A673 (cell line): ENCODE measurements around a stretch of chr4.

DNA sequence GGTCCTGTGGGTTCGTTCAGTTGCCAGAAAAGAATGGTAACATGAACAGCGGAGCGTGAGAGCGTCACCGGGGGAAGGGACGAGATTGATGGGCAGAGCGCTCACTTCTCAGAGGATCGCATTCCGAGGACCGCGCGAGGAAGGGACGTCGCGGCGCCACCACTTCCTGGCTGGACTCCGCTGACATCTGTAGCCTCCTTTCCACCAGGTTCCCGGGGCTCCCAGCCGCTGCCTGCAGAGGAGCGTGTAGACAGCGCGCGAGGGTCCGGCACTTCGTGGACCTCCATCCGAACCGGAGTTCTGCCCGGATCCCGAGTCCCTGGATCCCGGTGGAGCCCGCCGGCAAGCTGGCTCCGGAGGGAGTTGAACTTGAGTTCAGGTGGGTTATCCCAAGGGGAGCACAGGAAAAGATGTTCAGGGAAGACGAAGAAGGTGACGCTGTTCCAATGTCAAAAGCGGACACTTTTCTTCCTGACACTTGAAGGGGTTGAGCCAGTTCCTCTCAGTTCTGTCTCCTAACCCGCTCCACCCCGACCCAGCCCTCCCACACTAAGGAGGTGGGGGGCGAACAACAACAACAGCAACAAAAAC lies 503 bp downstream of the GALNTL6 start:
- PRO-cap = no peak

- PRO-cap = no peak
These were observed 342.8 kb downstream of the GALNTL6 start for GRCh38 chr4:172155945-172156541.

DNA sequence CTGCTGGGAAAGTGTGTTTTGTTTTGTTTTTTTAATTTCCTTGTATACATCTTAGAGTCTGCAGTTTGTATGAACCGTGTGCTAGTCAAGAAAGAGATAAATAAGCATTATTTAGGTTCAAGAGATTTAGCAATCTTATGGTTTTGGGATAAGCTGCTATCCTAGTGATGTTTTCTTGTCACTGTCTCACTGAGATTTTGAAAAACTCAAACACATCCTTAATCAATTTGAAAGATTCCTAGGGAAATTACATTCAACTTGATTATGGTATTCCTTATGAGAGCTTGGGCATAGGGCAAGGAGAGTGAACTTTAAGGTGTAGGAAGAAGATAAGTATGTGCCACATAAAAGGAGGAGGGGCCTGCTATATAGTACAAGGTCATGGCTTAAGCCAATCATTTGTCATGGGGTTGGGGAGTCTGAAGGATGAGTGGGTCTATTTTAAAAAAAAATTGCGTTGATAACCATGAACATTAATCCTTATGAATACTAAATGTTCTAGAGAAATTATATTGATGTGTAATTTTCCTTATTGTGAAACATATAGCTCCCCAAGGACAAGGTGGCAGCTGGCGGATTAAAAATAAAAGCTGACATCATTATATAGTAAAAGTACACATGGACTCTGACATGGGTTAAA lies 17.2 kb downstream of the GALNT7 start:
- PRO-cap = no peak

- PRO-cap = no peak
These were observed 22.1 kb downstream of the GALNT7 start for GRCh38 chr4:173190577-173191154.

GRCh38 chr4:173334513-173334828 lies 313 bp upstream of the HMGB2 start:
- PRO-cap = bidirectional peak, plus-strand start at chr4:173334772, minus-strand start at chr4:173334353

- PRO-cap = bidirectional peak, plus-strand start at chr4:173335359, minus-strand start at chr4:173335146
These were observed 893 bp upstream of the HMGB2 start for GRCh38 chr4:173334829-173335673.

GRCh38 chr4:173412921-173413349 lies 14.0 kb upstream of the SCRG1 start:
- PRO-cap = bidirectional peak, plus-strand start at chr4:173413280, minus-strand start at chr4:173413072

DNA sequence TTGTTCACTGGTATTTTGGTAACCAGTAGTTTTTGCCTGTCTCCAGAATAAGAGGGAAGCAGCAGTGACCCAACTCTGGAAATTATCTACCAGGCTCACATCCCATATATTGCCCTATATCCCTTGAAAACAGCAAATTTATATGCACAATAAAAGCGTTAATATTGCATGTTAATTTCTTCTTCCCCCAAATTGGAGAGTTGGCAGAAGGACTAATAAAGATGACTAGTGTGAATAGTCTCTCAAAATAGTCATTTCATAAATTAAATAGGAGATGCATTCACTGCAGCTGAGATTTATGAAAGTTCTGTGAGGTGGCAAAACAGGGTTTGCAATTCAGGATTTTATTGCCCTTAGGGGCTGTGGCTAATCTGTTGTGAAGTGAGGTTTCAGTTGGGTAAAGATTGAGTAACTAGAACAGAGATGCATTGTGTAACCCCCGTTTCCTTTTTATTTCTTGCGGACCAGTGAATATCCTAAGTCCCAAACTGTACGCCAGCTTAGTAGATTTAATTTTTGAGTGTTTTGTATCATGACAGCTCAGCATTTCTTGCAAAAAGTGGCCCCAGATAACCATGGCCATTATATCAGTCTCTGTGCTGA lies 16.1 kb upstream of the SCRG1 start:
- PRO-cap = no peak

- PRO-cap = no peak
These were observed 21.9 kb downstream of the HAND2 start for GRCh38 chr4:173507788-173508887.

GRCh38 chr4:173510459-173511189 lies 19.4 kb downstream of the HAND2 start:
- PRO-cap = no peak

DNA sequence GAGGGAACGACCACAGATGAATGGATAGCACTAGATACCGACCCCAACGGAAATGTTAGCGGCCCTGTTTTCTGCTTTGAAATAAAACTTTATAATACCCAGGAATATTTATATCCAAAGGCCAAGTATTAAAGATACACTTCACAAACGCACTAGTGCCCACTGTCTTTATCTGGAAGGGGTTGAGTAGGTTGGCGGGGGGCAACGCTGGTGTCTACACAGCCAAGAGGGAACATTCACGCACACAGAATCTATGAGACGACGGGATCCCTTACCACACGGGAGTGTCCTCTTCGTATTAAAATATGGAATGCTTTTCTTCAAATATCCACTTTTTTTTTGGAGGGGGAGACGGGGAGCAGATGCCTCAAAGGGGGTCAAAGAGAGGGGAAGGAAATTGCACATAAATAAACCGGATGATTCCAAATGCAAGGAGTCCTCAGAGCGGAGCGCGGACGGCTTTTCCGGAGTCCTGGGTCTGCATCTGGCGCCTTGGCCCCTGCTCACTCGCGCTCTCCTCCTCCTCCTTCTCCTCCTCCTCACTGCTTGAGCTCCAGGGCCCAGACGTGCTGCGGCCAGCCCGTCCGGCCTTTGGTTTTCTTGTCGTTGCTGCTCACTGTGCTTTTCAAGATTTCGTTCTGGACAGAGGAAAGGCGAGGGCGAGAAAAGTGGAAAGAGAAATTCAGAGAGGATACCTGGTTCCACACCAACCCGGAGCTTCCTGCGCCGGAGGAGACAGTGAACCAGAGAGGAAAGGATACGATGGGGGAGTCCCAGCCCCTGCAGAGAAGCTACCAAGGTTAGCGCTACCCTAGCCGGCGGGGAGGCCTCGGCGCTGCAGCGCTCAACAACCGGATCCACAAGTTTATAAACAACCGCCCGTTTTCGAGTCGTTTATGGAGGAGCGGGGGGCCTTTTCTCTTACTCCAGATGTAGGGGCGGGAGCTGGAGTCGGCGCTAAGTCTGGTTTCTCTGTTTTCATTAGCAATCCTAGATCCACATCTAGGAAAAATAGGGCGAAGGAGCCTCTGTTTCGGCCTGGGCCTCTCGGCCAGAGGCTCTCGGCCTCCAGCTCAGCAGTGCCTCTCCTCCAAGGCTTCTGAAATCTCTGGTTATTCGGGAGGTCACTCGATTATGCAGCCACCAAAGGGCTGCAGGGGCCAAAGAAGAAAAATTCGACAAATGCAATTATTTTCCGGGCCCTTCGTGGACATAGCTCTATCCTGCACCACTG lies 2.9 kb downstream of the HAND2 start:
- PRO-cap = no peak

DNA sequence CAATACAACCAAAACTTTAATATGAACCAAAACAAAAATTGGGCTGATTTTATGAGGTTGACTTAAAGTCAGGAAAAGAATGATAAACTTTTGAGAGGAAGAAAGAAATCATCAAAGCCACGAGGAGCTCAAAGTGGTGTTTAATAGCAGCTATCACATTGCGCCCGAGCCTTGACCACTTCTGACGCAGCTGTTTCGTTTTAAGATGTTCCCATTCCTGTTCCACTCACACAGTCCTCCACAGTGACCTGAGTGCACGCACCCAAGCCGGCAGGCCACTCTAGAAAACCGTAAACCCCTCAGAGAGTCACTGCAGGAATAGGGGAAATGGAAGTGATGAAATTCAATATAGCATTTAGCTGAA lies 17.8 kb upstream of the HAND2 start:
- PRO-cap = no peak

DNA sequence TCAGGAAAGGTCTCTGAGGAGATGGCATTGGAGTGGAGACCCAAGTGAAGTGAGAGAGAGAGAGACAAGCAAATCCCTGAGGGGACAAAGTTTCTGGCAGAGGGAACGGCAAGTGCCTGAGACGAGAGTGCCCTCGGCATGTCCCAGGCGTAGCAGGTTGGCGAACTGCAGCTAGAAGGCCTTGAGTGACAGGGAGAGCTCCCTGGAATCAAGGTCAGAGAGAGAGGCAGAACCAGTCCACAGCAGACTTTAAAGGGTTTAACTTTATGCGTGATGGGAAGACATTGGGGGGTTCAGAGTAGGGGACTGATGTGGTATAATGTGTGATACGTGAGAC lies 150.3 kb upstream of the HAND2 start:
- PRO-cap = no peak

DNA sequence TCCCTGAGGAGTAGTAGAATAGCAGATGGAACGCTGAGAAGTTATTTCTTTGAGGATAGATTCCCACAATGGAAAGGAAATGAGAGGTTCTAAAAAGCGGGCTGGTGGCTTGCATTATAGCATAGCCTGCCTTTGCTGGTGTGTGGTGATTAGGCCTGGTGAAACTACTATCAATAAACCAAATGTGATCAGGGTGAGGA lies 23.4 kb upstream of the SPCS3 start:
- PRO-cap = no peak

DNA sequence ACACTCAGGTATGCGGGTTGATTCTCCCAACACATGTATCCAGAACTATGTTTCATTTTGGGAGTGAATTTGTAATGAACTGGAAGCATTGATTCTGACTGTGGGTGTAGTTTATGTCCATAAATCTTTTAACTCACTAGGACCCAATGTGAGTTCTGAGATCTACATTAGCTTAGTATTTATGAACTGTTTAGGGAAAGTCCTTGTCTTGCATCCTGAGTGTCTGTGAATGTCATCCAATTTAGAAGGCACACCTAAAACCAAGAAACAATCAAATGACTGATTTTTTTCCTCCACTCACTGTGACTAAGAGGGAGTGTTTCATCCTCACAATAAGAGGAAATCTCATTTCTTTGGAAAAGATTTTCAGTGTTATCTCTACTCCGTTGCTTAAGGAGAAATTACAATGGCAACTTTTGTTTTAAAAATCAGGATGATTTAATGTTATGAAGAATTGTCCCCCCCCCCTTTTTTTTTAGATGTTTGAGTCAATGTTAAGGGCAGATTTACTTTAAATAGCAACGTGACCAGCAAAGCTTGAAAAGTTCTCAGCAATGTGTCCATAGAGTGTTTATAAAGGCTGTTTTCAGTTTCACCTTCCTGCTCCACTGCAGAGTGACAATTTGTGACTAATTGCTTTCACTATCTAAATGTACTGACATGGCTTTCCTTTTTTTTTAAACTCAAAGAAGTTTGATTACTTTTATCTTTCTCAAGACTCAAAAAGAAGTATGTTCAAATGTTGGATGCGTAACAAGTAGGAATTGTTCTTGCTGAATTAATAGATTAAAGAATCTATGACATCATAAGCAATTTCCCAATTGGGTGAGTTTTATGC lies 173.0 kb downstream of the SPCS3 start:
- PRO-cap = no peak

DNA sequence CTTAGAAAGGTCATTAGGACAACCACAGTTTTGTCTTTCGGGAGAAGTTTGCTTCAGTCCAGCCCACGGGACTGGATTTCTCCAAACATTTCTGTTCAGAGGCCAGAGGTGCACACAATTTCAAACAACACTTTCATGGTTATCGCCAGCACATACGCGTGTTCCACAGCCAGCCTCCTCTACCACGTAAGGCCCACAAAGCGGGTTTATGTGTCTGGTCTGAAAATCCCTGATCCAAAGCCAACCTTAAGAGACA lies 65.9 kb downstream of the VEGFC start:
- PRO-cap = no peak

- PRO-cap = no peak
These were observed 217.6 kb upstream of the VEGFC start for GRCh38 chr4:177010282-177010855.

- PRO-cap = no peak
These were observed 936.3 kb upstream of the AGA start for GRCh38 chr4:178378505-178378885.

GRCh38 chr4:179694749-179694995 lies 2252.4 kb upstream of the AGA start:
- PRO-cap = no peak

DNA sequence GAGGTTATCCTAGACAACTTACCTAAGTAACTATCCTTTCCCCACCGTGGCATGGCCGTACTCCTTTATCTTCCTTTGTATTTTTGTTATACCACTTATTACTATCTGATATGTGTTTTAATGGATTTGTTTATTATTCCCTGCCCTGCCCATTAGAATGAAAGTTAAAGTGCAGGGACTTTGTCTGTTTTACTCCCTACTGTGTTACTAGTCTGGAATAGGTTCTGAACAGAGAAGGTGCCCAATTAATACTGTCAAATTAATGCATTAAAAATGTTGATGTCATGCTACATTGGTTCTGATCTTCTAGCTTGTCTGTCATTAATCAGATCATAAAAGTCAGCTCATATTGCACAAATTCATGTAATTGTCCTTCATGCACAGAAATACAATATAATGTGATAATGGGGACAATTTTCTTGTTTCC lies 1839.8 kb upstream of the TENM3 start:
- PRO-cap = no peak